ENCODE measurements around the gene ATP2B1.

DNA sequence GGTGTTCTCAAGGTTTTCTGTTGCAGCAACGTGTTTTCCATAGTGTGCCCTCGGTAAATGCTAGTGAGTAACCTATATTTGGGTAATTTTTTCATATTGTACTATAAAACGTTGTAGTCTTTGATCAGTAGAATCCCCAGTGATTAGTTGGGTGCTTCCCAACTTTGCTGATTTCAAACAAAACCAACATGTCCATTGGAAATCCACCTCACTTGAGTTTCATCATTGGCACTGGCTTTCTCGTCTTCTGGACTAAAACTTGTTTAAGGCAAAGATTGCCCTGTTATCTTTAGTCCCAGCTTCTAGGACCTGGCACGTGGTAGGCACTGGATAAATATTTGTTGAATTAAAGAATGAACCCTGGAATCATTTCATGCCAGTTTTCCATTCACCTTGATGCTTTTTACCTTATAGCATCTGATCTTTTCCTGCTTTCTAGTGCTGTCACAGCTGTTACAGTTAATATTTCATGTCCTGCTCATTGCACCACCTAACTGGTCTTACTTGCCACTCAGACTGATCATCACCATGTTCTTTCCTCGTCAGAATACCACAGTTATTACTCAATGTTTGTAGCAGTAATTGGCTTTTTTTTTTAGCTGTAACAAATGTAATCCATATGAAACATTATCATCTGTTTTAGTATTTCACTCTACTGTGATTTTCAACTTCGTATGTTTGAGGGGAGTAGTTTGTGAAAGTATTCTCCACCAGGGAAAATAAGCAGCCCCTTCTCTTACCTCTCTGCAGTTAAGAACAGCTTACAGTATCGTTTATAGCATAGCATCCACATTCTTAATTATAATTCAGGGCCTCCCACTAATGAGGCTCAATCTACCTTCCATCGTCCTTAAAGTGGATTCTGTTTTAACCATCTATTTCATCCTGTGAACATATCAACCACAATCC is 1.2 kb downstream of the C12orf29 start:
- PRO-cap, result no peak

- PRO-cap, result no peak
Measured at GRCh38 chr12:88298634-88299168, 156.6 kb downstream of the TMTC3 start.

GRCh38 chr12:88454623-88454859 is 125.7 kb downstream of the KITLG start:
- PRO-cap, result no peak

DNA sequence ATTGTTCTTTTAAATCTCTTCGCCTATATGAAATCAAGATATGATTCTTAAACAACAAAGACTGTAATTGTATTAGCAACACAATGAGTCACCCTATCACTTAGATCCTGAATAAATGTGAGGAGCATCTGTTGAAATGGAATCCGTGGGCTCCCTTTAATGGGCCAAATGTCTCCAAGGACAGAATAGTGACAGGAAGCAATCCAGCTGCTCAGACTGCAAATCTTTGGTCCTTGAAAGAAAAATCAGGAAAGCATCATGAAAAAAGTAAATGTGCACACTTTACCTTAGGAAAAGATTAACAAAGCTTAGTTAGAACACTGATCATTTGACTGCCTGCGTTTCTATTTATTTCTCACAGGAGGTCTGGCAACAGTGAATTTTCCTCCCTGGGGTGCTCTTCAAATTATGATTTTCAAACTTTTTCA is 271.1 kb downstream of the DUSP6 start:
- PRO-cap, result no peak

- PRO-cap, result no peak
Measured at GRCh38 chr12:89349780-89350492, 2.4 kb downstream of the DUSP6 start.

- PRO-cap, result no peak
Measured at GRCh38 chr12:89357112-89357977, 5.0 kb upstream of the DUSP6 start.

DNA sequence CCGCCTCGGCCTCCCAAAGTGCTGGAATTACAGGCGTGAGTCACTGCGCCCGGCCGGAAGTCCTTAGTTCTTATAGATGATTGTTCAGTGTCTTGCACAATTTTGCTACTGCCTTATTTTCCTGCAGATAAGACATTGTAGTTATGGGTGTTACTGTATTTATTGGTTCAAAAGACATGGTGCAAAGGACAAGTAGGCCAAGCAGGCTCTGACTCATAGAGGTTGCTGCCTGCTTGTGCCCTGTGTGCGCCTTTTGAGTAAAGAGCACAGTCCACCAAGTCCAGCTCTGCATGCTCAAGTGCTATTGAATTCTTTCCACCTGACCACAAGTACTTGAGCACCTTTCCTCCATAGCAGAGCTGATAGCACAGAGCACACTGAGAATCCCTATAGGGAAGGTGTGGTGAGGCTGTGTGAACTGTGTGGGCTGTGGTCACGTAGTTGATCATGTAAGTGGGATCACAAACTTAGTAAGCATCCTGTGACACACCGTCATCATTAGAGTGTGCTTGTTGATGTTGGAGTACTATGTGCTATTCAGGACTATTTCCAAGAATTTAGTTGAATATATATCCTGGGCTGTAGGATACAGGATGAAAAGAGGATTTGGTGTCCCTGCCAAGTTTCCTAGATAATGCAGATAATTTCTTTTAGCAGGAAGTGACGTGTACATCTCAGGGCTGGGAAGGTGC is 23.4 kb upstream of the DUSP6 start:
- PRO-cap, result no peak

- PRO-cap, result no peak
Measured at GRCh38 chr12:89383408-89383709, 31.1 kb upstream of the DUSP6 start.

DNA sequence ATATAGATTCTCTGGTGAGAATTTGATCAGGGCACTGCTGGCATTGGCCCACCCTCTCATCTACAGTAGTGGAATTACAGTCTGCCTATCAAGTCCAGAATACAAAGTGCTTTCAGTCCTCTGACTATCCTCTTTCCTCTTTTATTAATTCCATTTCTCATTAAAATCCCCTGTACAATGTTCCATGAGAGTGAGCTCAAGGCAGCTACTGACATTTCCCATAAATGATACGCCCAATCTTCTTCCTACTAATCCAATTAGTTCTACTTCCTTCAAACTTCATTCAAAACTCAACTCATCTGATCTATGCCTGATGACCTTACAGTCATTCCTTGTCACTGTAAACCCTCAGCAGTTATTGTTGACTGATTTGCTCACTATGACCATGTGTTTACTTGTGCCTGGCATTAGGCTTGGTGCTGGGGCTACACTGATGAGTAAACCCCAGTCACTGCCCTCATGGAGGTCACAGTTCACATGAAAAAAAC is 38.3 kb upstream of the DUSP6 start:
- PRO-cap, result no peak

DNA sequence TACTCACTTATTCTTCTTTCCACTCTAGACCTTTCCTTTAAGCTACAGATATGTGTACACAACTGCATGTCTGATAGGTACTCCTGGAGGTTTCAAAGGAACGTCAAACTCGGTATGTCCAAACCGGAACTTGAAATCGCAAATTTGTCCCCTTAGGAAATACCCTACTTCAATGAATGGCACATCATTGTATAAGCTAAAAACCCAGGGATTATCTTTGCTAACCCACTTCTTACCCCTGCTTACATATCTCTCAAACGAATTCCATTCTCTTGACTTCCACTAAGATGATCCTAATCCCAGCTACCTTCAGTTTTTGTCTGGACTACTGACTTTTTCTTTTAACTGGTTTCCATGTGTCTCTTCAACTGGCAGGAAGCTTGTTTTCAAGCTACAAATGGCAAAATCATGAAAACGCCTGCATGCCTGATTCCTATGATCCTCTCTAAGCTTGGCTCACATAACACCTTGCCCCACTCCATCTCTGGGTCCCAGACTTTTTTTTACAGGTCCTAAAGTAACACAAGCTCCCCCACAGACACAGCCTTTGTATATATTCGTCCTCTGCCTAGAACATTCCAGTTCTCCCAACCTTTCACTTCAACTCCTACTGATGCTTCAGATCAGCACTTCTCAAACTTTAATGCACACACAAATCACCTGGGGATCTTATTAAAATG is 85.7 kb downstream of the GALNT4 start:
- PRO-cap, result no peak

GRCh38 chr12:89611098-89611642 is 85.3 kb upstream of the POC1B start:
- PRO-cap, result no peak

- PRO-cap, result no peak
Measured at GRCh38 chr12:89614852-89615632, 89.2 kb upstream of the POC1B start.

- PRO-cap, result no peak
Measured at GRCh38 chr12:89634732-89635378, 73.8 kb downstream of the ATP2B1 start.

- PRO-cap, result no peak
Measured at GRCh38 chr12:89694290-89694814, 14.3 kb downstream of the ATP2B1 start.

DNA sequence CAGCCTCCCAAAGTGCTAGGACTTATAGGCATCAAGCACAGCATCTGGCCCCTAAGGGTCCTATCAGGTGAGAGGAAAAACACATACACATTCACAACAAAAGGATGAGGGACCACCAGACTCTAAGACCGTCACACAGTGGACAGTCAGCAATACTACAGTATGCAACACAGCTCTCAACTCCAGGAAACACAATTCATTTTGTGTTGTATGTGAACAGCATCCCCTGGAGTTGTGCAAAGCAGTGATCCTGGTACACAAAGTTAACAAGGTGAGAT is 6.9 kb downstream of the ATP2B1 start:
- PRO-cap, result no peak

- PRO-cap, result bidirectional peak, plus-strand start at chr12:89708617, minus-strand start at chr12:89708508; bidirectional peak, plus-strand start at chr12:89708965, minus-strand start at chr12:89708838
Measured at GRCh38 chr12:89708560-89709246, at the start of gene ATP2B1. Gene ATP2B1 (minus strand): TSS chr12:89708838.

DNA sequence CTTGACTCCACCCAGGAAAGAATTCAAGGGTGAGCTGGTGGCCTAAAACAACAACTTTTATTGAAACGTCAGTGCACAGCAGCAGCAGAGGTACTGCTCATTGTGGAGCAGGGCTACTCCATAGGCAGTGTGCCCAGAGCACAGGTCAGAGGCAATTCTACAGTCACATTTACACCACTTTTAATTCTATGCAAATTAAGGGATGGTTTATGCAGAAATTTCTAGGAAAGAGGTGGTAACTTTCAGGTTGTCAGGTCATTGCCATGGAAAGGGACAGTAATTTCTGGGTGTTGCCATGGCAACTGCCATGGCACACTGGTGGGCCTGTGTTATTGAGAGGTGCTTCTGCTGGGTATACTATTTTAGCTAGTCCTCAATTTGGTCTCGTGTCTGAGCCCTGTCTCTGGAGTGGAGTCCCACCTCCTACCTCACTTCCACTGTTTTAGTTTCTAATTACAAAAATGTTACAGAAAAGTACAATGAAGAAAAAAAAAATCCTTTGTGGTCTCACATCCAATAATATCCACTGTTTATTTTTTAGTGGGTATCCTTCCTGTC is 234.2 kb upstream of the ATP2B1 start:
- PRO-cap, result unidirectional peak, plus-strand start at position 60 of the sequence

GRCh38 chr12:89960544-89961156 is 252.0 kb upstream of the ATP2B1 start:
- PRO-cap, result no peak

GRCh38 chr12:90299193-90299625 is 590.6 kb upstream of the ATP2B1 start:
- PRO-cap, result no peak

DNA sequence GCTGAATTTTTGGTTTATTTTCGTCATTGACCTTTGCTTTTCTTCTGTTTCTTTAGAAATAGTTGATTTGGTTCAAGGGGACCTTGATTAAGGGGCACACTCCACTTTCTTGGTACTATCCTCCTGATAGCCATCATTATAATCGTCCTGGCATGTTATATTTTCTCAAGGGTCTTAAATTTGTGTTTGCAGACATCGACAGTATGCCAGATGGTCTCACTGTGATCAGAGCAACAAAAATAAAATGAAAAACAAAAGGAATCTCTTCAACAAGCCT is 105.6 kb downstream of the CCER1 start:
- PRO-cap, result no peak

Measured in natural killer cell (primary cell).